Measurements from ENCODE around the genes HBEGF and PCDHA7.

DNA sequence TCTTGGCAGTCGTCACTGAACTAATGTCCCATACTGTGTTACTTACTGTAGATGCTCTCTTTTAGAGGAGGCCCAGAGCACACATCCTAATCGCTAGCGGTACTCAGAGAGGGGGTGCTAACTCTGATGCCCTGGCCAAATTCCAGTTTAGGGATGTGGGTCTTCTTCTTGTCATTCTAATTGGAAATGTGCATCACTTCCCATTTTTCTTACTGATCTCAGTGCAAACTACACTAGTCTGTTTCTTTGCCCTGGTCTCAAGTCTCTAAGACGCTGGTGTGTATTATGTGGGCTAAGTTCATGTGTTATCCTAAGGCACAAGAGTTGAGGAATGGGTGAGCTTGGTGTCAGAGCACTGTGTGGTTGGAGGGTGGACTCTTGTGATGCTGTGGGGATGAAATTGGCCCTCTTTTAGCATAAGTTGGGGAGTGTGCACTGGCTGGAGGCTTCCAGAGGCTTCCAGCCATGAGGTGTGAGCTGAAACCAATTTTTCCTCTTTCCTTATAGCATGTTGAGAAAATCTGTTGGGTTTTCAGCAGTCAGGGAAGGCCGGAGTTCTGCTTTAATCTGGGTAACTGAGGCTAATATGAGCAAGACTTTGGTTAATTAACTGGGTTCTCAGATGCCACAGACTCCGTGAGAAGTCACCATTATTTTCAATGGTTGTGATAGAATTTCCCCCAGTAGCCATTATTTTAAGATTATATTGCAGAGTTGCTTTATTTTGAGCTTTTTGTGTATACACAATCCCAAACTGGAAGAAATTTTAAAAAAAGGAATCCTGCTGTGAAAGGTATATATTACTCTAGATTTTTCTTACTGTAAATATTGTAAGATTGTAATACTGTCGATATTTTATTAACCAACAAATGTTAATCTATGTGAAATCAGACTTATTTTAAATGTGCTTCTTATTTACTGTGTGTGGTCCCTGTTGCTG is 1.4 kb downstream of the IGIP start:
- PRO-cap: no peak

- PRO-cap: no peak
These were observed 59.5 kb downstream of the PFDN1 start for GRCh38 chr5:140243092-140244114.

DNA sequence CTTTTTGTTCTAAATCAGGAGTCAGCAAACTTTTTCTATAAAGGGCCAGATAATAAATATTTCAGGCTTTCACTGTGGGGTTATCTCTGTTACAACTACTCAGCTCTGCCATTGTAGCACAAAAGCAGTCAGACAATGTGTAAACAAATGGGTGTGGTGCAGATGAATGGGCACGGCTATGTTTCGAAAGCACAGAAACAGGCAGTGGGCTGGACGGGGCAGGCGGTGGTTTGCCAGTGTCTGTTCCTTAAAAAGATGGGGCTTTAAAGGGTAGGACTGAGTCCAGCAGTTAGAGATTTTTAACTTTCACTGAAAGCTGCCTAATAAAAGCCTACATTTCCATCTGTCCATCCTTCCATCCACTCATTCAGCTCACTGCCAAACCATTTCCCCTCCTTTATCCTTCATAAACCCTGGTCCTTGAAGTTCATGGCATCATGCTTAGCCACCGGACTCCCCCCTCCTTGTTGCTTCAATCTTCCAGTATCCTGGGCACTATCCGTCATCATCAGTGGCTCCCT is 48.8 kb downstream of the PFDN1 start:
- PRO-cap: no peak

DNA sequence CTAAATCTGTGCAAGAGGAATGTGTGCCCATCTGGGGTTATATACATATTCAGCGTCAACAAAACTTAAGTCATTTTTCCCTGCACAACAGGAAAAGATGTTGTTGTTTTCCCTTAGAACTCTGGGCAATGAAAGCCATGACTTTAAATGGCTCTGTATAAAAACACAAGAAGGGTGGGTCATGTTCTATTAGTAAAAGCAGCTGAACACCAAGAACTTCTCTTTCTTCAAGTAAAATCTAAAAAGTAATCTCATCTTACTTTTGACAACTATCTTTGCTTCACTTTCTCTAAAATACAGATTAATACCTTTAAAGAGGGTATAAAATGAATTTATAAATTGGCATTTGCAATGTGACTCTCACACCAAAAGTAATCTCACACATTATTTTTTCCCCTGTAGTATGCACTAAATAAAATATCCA is 9.1 kb downstream of the PFDN1 start:
- PRO-cap: no peak

DNA sequence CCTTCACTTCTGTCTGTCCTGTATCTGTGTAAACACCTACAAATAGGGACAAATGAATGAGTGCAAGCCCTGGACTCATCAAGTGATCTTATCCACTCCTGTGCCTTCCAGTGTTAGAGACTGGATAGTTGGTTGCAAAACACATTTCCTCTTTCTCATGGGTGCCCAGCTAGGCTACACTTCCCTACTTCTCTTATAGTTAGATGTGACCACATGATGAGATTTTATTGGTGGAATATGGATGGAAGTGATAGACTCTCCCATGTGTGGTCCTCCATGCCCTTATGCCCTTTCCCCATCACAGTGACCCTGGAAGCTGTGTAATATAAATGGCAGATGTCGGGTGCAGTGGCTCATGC is 17.0 kb upstream of the PFDN1 start:
- PRO-cap: no peak

DNA sequence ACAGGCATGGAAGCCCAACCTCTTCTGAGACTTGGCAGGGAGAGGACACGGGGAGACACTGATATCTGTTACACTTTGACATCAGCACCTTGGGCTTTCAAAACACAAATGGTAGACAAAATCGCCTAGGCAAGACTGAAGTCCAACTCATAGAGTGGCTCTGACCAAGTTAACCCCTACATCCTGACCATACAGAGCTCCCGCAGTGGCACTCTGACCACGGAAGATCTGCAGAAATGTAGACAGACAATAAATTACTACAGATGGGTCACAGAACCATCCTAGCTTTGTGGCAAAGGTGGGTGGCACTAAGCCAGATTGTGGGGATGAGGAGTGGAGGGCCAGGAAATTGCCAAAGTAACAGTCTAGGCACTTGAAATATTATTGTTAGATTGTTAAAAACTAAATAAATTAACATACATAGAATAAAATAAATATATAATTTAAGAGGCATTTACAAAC is 13.1 kb downstream of the HBEGF start:
- PRO-cap: no peak

DNA sequence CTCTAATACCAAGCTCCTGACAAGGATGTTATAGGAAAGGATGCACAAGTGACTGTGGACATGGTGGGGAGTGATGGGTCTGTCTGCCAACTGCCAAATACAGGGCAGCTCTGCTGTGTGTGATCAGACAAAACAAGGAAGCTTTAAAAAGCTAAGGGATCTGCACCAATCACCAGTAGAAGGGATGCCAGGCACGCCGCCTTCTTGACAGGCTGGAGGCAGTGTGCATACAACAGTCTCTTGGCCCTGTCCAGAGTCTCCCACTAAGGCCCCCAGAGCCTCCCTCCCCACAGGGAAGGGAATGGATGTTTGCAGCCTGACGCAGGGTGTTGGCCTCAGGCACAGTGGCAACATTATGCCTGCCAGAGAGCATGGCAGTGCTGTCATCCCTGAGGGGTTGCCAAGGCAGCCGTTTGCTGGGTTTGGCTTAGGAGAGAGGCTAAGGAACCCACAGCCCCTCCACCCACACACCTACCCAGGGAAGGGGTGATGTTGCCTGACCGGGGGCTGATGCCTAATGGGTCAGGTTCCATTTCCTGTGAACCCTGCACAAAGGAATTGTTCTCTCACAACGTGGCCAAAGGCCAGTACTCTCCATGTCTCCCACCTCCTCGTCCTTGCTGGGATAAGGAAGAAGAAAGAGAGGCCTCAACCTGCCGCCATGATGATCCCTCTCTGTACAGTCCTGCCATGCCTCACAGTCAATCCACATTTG is 4.8 kb downstream of the HBEGF start:
- PRO-cap: no peak

- PRO-cap: unidirectional peak, minus-strand start at chr5:140346603
These were observed at the start of gene HBEGF for GRCh38 chr5:140345711-140347200. HBEGF (minus strand) TSS chr5:140346603.

DNA sequence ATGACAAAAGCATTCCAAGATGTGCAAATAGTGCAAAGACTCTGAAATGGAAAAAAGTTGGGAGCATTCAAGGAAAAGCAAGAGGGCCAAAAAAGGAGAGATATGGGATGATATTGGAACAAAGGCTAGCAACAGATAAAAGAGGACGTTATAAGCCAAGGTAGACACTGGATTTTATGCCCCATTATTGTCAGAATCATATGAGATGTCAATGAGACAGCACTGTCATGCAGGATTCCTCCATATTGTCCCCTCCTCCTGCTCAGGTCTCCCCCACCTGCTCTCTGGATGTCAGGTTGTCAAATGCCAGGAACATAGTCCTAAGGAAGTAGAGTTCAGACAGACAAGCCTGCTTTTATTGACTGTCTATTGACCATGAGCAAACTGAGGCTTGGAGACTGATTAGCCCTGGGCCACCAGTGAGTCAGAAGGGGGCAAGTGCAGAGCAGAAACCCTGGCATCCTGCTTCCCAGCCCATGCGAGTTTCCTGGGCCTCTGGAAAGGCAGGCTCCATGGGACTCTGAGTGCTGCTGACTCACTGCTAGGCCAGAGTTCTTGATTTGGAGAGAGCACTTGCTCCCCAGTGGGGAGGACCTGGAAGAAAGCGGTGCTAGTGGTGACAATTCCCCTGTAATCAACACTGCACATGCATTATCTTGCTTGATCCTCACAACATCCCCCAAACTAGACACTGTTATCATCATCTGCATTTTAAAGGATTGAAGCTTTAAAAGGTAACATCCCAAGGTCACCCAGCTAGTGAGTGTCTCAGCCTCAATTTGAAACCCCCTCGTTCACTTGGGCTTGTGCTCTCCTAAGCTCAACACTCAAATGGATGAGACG is 2.8 kb upstream of the HBEGF start:
- PRO-cap: no peak

DNA sequence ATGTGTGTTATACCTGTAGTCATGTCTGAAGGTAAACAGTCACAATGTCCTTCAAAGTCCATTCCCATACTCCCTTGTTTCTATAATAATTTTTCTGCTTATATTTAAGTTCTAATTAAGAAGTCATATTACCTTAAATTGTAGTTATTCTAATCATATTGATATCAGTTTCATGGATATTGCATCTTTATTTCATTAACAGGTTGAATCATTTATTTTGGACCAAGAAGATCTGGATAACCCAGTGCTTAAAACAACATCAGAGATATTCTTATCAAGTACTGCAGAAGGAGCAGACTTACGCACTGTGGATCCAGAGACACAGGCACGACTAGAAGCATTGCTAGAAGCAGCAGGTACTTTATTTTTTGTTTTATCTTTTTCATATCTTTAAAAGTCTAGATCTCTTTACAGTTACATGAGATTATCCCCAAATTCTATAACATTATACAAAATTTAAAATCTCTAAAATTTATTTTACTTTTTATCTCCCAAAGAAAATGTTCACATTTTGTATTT is 34.3 kb downstream of the ANKHD1 start:
- PRO-cap: no peak

DNA sequence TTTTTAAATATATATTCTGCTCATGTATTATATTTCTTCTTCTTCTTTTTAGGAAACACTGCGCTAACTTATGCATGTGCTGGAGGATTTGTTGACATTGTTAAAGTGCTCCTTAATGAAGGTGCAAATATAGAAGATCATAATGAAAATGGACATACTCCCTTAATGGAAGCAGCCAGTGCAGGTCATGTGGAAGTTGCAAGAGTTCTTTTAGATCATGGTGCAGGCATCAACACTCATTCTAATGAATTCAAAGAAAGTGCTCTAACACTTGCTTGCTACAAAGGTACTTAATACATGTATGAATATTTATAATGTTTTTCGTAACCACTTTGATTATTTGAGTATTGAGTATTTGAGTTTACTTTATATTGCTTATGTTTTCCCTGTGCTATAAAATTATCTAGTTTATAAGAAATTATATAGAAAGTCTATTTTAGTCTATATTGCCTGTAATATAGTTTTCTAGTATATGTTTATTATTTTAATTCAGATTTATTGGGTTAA is 44.1 kb downstream of the ANKHD1 start:
- PRO-cap: no peak

GRCh38 chr5:140452869-140453271 is 51.2 kb downstream of the ANKHD1 start:
- PRO-cap: no peak

GRCh38 chr5:140515634-140516399 is 31.6 kb upstream of the EIF4EBP3 start:
- PRO-cap: no peak

DNA sequence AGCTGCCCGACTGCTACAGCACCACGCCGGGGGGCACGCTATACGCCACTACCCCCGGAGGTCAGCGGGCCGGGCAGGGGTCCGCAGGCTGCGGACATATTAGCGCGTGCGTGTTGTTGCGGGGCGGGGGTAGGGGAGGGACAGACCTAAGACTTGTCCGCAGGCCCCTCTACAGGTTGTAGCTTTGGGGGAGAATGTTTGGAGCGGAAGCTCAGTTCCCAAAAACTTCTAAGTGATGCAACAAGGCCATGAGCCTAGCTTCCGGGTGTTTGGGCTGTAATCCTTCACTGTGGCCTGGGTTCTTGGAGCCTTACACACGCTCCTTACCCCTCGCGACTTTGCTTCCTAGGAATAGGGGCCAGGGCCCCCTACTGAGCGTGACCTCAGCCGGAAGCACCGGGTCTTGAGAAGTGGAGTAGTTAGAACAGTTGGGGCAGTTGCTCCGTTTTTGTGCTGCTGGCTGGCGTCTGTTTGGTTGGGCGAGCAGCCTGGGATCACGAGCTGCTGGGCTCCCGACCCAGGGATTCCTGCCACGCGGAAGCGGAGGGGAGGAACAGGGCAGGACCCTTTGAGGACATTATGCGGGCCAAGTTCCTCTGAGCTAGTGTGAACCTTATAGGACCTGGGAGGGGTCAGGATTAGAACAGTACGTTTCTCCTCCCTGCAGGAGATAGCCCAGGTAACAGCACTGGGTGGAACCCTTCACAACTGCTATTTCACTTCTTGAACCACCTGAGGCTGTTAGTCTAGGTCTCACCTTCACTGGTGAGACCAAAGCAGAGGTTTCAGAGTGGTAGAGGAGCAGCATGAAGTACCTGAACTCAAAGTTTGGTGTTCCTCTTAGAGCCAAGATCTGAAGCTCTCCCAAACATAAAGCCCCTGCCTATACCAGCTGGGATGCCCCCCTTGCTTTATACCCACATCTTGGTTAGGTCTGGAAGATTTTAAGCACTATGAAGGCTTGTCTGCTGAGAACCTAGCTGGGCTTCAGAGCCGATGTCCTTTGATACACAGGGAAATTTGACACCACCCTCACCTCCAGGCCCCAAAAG is 645 bp downstream of the EIF4EBP3 start:
- PRO-cap: no peak

DNA sequence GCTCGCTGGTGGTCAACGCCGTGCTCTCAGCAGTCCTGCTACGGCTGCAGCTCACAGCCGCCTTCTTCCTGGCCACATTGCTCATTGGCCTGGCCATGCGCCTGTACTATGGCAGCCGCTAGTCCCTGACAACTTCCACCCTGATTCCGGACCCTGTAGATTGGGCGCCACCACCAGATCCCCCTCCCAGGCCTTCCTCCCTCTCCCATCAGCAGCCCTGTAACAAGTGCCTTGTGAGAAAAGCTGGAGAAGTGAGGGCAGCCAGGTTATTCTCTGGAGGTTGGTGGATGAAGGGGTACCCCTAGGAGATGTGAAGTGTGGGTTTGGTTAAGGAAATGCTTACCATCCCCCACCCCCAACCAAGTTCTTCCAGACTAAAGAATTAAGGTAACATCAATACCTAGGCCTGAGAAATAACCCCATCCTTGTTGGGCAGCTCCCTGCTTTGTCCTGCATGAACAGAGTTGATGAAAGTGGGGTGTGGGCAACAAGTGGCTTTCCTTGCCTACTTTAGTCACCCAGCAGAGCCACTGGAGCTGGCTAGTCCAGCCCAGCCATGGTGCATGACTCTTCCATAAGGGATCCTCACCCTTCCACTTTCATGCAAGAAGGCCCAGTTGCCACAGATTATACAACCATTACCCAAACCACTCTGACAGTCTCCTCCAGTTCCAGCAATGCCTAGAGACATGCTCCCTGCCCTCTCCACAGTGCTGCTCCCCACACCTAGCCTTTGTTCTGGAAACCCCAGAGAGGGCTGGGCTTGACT is 3.6 kb downstream of the SLC35A4 start:
- PRO-cap: no peak

DNA sequence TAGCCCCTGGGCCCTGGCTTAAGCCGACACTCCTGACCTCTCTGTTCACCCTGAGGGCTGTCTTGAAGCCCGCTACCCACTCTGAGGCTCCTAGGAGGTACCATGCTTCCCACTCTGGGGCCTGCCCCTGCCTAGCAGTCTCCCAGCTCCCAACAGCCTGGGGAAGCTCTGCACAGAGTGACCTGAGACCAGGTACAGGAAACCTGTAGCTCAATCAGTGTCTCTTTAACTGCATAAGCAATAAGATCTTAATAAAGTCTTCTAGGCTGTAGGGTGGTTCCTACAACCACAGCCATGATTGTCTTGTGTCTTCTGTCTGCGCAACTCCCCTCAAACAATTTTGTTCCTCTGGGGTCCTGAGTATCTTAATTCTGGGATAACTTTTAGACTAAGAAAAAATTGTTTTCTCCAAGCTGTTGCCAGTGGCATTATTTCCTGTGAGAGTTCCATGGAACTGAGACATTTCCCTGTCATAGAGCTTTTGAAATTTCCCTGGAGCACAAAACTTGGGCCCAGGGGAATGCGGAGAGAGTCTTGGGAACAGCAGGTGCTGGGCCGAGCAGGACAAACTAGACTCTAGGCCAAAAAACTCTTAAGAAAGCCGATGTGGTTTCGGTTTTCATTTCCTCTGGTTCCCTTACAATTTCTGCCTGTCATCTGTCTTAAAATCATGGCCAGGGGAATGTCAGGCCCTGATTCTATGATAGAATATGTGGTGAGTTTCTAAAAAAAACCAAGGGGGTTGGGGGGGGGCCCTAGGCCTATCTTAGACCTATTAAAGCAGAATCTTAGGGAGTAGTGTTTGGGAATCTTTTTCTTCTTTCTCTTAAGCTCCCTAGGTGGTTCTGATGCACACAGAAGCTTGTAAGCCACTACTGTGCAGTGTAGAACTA is 4.4 kb downstream of the SLC35A4 start:
- PRO-cap: no peak

DNA sequence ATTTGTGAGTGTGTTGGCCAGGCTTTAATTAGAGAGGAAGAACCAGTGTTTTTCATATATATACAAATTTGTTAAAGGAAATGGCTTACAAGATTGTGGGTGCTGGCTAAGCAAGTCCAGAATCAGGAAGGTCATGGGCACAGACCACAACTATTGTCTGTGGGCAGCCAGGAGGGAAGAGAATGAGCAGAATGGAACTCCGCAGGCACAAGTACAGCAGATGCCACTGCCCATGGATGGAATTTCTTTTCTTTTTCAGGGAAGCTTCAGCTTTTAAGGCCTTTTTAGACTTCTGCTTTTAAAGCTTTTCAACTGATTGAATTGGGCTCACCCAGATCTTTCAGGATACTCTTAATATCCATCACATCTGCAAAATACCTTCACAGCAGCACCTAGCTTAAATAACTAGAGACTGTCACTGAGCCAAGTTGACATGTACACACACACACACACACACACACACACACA is 24.6 kb downstream of the SLC35A4 start:
- PRO-cap: no peak

DNA sequence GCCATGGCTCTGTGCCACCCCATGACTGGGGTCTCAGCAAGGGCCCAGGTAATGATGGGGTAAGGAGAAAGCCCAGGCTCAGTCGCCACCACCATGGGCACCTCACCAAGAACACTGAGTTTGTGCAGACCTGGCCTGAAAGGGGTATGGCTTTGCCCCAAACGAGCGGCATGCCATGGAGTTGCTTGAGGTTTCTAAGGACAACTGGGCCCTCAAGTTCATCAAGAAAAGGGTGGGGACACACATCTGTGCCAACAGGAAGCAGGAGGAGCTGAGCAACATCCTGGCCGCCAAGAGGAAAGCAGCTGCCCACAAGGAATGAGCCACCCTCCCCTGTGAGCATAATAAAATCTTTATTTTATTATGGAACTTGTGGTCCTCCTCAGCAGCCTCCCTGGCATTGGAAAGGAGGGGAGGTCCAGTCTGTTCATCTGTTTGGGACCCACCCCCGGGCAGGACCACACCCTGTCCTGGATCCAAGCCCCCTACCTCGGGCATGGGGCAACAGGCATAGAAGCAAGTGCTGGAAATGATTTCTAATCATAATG is 23.8 kb downstream of the CD14 start:
- PRO-cap: no peak

- PRO-cap: no peak
These were observed 1.3 kb upstream of the DND1 start for GRCh38 chr5:140674592-140675242.

DNA sequence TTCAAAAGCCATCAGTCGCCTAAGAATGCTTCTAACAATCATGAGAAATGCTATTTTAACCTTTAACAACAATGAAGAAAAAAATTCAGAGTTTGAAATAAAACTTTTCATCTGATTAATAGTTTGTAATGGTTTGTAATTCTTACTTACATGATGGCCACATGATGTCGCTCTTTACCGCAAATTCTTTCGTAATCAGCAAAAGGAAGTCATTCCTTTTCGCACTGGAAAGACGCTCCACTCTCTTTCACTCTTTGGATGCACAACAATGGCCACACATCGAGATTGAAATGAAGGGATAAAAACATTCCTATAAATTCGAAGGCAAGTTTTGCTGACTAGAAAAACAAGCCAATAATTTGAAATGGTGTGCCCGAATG is at the start of gene PCDHA7:
Gene PCDHA7 (plus strand): TSS at position 250 of the 380 bp plus-strand sequence.
- PRO-cap: no peak